Hair follicle dermal papilla cell (primary cell): ENCODE measurements around a stretch of chr19.

DNA sequence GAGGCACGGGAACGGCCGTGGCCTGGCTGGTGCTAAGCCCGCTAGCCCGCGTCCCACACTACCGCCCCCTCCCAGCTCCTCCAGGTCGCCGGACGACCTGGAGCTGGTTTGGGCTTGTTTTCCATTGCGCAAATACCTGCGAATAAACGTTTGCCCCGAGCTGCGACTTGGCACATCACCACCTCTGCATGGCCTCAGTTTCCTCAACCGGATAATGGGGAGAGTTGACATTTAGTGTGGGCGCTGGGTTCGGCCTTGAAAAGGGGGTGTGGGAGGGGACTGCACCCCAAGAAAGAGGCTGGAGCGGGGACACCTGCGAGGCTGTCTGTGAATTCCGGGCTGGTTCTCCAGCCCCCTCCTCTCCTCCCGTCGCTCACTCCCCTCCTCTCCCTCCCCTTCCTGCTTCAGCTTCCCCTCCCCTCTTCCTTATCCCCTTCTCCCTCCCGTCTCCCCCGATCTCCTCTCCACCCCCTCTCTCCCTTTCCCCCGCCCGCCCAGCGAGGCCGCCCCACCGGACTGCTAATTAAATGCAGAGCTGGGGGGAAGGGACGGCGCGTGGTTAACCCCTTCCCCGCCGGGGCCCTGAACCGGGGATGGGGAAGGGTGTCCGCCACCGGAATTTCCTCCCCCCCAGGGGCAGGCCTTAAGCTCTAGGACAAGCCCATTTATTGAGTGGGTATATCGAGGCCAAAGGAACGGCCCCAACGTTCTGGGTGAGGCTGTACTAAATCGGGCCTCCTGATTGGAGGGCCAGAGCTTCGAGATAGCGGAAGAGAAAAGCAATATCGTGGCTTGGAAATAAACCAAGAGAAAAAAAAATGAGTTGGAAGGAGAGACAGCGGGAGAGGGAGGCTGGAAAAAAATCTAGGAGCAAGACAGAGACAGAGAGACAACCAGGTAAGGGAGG lies 11.3 kb upstream of the JUND start:
- CAGE, long polyA plus RNA = no peak

DNA sequence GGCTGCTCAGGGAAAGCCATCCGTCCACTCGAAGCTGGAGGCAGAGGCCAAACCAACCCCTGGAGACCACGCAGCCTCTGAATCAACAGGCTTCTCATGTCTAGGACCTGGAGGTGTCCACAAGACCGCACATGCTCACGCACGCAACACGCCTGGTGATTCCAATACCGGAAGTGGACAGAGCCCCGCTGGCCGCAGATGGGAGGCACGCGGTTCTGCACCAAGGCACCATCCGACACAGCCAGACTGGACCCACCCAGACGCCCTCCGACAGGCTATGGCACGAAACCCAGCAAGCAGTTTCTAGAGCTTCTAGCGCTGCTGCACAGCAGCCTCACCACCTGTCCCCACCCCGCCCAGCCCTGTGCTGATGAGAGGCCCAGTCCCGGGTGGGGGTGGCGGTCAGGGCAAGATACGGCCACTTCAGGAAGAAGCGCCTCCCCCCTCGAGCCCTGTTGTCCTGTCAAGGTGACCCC lies 11.4 kb downstream of the LSM4 start:
- CAGE, long polyA plus RNA = no peak

- CAGE, long polyA plus RNA = no peak
Observed at GRCh38 chr19:18317905-18318861, 4.7 kb downstream of the LSM4 start.

- CAGE, long polyA plus RNA = no peak
Observed at GRCh38 chr19:18340974-18341646, 712 bp downstream of the PGPEP1 start.

DNA sequence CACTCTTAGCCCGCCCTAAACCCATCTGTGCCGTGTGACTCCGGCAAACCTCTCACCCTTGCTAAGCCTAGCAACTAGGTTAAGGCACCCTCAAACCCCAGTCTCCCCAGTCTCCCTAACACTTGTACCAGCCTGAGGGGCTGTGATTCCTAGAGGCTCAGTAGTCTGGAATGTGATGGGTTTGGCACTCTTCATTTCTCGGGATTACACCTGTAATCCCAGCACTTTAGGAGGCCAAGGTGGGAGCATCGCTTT lies 1.0 kb downstream of the GDF15 start:
- CAGE, long polyA plus RNA = no peak

DNA sequence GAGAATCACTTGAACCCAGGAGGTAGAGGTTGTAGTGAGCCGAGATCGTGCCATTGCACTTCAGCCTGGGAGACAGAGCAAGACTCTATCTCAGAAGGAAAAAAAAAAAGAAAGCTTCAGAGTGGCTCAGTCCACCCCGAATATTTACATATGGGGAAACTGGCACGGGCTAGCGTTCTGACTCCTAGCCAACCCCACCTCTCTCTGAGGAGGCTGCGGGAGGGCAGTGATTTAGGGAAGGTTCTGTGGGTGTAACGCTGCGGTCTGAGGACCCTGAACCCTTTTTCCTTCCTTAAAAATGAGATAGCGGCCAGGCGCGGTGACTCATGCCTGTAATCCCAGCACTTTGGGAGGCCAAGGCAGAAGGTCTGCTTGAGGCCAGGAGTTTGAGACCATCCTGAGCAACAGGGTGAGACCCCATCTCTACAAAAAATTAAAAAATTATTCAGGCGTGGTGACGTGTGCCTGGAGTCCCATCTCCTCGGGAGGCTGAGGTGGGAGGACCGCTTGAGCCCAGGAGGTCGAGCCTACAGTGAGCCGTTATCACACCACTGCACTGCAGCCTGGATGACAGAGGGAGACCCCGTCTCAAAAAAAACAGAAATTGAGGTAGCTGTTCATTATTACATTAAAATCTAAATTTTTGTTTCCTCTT lies 4.9 kb downstream of the LRRC25 start:
- CAGE, long polyA plus RNA = no peak

GRCh38 chr19:18435938-18436651 lies 1.8 kb downstream of the ISYNA1 start:
- CAGE, long polyA plus RNA = no peak

DNA sequence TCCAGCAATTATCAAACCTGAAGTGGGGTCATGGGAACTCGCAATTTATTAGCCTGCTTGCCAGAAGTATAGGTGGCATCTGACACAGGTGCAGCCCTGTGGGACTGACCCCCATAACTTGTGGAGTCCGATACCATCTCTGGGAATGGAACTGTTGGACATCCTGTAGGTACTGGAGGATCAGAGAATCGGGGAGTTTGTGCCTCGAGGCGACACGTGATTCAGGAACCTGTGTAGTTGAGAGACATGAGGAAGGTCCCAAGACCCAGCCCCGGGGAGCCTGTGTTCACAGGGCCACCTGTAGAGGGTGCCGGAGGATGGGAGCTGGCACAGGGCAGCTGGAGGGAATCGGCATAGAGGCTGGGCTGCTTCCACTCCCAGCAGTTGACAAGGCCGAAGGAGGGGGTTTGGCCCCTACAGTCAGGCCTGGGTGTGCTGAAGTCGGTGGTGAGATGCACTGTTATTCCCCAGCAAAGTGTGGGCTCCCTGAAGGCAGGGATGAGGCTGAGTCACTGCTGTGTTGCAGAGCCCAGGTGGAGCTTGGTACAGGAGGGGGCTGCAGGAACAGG lies 2.4 kb upstream of the ISYNA1 start:
- CAGE, long polyA plus RNA = no peak

DNA sequence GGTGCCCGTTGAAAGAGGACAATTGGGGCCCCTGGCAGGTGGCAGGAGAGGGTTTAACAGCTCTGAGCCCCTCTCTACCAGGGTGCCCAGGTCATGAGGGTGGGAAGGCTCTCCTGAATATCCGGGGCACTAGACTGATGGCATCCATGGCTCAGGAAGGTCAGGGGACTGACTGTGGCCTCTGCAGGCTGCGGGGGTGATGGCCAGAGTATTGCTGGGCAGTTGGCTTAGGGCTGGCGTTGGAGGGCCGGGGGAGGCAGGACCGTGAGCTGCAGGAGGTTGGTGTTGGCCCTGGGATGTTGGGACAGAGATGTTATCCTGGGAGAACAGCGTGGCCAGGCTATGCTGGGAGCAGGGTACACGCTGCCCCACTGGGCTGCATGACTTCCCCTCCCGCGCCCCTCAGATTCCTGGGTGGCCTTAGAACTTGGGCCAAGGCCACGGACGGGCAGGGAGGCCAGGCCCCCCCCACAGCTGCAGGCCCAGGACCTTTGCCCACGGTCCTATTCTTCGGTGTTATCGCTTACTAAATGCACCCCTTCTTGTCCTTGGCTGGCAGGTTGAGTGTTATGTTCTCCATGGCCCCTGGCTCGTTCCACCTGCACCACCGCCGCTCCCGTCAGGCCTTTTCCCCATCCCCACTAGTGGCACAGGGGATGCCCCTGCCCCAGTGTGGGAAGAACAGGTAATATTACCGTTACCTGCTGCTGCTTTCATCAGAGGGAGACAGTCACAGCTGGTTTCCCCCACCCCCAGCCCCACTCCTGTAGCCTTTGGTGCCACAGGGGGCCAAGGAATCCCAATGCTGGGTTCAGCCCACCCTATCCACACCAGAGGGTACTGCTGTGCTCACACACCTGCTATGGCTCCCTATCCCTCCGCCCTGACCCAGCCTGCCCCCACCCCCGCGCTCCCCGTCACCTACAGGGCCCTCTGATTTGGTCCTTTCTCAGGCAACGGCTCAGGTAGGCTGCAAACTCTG lies 3.2 kb upstream of the ISYNA1 start:
- CAGE, long polyA plus RNA = no peak

DNA sequence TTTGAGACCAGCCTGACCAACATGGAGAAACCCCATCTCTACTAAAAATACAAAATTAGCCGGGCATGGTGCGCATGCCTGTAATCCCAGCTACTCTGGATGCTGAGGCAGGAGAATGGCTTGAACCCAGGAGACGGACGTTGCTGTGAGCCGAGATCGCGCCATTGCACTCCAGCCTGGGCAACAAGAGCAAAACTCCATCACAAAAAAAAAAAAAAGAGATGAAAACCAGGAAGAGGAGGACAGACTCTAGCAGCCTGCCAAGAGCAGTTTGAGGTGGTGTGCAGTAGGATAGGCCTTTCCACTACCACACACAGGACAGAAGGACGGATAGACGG lies 17.9 kb upstream of the ISYNA1 start:
- CAGE, long polyA plus RNA = no peak

DNA sequence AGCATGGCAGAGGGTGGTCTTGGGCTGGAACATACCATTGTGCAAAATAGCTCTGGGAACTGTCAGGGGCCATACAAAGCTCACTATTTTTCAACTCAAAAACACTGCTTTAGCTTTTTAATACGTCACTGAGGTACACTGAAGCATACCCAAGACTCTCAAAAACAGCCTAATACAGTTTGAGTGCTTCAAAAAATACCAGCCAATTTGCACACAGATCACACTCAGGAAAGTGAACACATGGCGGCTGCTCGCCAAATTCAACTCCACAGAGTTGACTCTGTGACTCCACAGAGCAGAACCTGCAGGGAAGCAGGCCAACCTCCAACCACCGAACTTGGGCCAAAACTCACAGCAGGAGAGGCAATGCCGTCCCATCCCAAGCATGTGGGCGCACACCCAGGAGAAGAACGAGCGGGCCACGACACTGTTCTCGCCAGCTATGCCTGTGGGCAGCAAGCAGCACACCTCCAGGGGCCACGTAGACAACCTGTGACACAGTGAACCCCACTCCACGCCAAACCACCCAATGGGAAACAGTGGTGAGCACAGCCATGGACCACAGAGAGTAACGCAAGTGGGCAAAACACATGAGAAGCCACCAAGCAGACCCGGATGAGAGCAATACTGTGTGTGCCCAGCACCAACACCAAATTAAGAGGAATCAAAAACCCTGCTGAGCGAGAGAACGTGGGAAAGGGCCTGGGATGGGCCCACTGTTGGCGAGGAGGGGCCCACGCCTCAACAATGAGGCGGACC lies 21.0 kb downstream of the ELL start:
- CAGE, long polyA plus RNA = no peak

DNA sequence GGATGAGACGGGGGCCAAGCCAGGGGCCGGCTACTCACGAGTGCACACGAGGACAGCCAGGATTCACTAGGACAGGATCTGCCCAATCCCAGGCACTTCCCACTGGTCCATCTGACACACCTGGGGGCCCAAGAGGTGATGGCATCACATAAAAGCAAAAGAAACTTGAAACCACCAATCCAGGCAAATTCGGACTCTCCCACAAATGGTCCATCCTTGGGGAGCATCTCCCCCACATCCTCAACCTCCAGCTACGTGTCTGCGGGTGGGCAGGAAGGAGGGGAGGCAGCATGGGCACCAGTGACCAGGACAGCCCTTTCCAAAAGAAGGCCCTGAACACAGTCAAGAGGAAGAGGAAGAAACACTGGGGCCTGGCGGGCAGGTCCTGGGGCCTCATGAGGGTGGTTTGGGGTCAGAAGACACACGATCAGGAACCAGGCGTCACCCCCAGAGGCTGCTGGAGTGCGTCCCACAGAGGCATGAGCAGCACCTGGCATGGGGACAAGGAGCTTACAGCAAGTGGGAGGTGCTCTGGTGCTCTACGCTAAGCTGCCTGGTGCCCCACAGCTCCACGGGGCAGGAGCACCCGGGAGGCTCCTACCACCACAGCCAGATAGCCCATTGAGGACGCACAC lies 20.2 kb downstream of the ELL start:
- CAGE, long polyA plus RNA = no peak

DNA sequence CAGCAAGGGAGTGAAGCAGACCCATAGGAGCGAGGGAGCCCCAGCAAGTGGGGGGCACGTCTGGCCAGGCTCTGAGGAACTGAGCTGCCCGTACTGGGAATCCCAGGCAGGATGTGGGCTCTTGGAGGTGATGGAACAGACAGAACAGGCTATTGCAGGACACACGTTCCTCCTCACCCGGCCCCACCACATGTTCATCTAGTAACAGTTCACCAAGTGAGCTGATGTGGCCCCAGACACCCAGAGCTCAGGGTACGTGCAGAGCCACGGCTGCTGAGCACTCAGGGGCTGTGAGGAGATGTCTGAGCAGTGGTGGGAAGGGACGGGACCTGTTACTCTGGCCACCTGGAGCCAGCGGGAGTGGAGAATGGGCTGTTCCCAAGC lies 18.5 kb downstream of the ELL start:
- CAGE, long polyA plus RNA = no peak

DNA sequence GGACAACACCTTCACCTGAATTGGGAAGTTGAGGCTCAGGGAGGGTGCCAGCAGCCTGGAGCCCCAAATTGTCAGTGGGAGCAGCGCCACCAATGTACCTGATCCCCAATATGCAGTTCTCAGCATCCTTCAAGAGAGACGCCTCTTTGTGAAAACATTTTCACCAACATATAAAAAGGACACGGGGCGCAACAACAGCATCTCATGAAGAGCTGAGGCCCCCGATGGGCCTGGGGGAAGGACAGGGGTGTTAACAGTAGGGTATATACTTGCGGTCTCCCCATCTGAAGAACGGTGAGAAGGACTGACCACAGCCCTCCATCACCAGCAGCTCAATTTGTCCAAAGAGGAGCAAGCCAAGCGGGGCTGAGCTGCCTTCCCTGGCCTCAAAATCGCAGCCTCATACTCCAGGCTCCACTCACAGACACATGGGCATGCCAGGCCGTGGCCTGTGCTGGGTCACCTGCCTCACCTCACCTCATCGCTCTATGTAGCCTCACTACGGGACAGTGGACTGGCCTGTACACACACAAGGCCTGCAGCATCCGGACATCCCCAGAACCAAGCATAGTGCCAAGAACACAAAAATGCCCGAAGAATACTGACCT lies 9.0 kb downstream of the ELL start:
- CAGE, long polyA plus RNA = no peak

DNA sequence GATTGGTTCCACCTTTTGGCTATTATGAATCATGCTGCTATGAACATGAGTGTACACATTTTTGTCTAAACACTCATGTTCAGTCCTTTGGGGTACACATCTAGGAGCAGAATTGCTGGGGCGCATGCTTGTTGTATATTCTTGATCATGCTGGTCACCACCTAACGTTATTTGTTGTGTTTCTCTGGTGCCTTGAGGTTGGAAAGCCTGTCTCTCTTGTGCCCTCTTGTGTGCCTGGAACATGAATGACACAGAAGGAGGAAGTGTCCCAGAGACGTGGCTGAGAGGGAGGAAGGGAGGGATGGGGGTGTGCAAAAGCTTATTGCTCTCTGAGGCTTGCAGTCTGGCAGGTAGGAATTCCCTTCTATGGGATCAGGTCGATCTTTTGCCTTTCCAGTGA lies 7.5 kb downstream of the KLHL26 start:
- CAGE, long polyA plus RNA = no peak

DNA sequence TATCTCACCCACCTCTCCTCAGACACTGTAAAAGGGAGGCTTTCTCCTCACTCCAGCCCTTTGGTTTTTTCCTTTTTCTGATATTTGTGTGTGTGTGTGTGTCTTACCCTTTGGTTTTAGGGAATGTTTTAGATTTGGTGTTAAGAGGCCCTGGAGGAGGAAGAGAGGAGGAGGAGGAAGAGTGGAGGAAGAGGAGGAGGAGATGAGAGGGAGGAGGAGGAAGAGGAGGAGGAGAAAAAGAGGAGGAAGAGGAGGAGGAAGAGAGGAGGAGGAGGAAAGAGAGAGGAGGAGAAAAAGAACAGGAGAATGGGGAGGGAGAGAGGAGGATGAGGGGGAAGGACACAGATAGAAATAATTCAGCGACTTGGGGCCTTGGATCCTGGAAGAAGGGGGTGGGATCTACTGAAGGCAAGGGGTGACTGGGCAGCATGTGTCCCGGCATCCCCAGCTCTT lies 10.6 kb downstream of the KLHL26 start:
- CAGE, long polyA plus RNA = no peak

GRCh38 chr19:18742871-18743212 lies 48.3 kb downstream of the COMP start:
- CAGE, long polyA plus RNA = no peak

DNA sequence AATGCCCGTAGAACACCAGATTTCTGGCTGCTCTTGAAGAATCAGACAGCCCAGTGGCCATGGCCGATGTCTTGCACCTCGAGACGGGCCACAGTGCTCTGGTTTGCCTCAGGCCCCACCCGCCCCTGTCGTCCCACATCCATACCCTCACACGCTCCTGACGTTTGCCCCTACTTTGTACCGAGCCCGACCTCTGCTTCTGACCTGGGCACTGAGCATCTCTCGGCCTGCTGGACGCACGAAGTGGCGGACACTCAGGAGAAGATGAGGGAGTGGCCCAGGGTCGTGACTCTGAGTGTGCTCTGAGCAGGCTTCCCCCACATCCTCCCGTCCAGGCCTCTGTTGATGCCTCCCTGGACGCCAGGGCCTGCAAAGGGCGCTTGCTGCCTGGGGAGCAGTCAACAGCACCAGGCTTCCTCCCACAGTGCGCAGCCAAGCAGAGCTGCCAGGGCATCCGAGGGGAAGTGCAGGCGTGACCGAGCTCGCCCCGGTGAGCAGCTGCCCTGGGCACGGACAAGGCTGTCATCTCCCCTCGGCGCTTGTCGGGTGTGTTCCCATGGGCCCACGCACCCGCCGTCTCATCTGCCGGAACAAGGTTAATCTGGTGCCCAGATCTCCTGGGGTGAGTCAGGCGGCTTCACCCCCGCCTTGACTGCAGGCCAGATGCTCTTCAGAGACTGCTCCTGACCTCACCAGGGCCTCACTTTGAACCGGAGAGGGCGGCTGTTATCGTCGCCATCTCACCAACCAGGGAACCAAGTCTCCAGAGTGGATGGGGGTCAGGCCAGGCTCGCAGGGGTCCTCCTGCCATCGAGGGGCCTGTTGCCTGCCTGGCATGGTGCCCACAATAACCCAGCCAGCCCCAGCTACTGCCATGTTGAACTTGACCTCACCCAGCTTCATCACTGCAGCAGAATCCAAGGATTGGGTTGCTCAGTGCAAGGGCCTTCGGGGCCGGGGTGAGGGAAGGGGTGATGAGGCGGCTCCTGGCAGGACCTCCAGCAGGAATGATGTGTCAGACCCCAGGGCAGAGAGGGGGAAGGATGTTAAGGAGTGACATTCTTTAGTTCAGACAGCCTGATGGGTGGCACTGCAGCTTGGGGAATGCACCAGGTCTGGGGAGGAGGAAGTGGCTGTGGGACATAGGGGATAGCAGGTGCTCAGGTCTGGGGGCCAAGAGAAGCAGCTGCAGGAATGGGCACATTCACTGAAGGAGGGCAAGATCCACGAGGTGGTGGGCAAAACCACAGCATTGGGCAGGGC lies 27.0 kb downstream of the COMP start:
- CAGE, long polyA plus RNA = no peak

DNA sequence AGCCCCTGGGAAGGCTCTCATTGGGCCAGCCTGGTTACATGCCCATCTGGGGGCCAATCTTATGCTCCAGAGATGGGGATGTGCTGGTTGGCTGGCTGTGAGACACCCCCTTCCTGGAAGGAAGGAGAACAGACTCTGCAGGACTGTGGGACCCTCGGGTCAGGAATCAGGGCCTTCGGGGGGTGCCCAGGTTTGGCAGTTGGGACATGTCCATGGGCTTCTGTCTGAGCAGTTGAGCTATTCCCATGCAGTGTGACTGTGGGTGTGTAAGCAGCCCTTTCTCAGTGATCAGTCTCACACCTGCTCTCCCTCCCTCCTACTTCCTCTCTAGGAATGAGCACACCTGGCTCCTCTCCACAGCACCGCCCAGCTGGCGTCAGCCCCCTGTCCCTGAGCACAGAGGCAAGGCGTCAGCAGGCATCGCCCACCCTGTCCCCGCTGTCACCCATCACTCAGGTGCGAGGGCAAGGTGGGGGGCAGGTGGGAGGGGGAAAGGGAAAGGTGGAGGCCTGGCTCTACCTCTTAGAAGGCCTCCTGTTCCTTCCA lies 26.0 kb downstream of the COMP start:
- CAGE, long polyA plus RNA = no peak

GRCh38 chr19:18793551-18793961 lies 2.5 kb upstream of the COMP start:
- CAGE, long polyA plus RNA = no peak